ENCODE results near the genes MYO1H and IFT81.

DNA sequence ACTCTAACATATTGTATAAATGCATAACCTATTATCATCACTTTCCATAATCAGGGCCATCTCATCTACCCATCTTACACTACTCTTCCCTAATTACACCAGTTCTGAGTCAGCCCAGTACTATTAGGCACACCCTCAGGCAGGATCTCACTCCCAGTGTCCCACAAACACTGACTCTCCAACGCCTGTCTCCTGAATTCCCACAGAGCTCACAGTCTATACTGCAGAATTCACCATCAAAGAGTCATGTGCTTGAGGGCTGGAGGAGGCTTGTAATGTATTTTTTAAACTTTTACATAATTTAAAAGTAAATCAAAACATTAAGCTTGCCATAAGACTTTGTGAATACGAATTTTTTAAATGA lies 10.1 kb downstream of the CORO1C start:
- PRO-cap, 4 experiments, result no peak in any of the 4 experiments
- RAMPAGE, long total RNA, 2 experiments, result no peak in any of the 2 experiments

GRCh38 chr12:108768492-108769327 lies 37.4 kb upstream of the CORO1C start:
- PRO-cap, 4 experiments, result peak in 2 of 4 experiments; most common minus-strand start chr12:108768921 (in 2)
- RAMPAGE, long total RNA, 2 experiments, result start-site peak on the minus strand in 1 of 2 experiments, at chr12:108768885-108768924 at its widest, 13 reads per replicate

- PRO-cap, 4 experiments, result peak in 1 of 4 experiments; most common minus-strand start chr12:108816955 (in 1)
- RAMPAGE, long total RNA, 2 experiments, result no peak in any of the 2 experiments
Observed at GRCh38 chr12:108816613-108817259, 40.6 kb downstream of the SSH1 start.

DNA sequence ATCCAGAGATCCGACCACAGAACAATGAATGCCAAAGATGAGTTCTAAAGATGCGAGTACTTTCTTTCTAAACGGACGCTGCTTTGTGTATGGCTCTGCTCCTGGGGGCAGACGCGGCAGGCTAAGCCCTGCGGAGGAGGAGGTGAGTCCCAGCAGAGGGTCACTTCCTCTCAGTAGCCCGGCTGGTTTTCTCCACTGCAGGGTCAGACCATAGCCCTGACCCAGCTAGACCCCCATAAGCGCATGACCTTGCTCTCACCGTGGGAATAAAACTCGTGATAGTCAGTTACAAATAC lies 16.8 kb downstream of the SSH1 start:
- PRO-cap, 4 experiments, result no peak in any of the 4 experiments
- RAMPAGE, long total RNA, 2 experiments, result no peak in any of the 2 experiments

GRCh38 chr12:109113054-109113728 lies 3.2 kb upstream of the ACACB start:
- PRO-cap, 4 experiments, result peak in 1 of 4 experiments; most common plus-strand start chr12:109113435 (in 1); most common minus-strand start chr12:109113334 (in 1)
- RAMPAGE, long total RNA, 2 experiments, result start-site peak on the plus strand in 2 of 2 experiments, at chr12:109113289-109113365 at its widest, 181 to 205 reads per replicate

- PRO-cap, 4 experiments, result no peak in any of the 4 experiments
- RAMPAGE, long total RNA, 2 experiments, result no peak in any of the 2 experiments
Observed at GRCh38 chr12:109288560-109289078, 20.5 kb downstream of the FOXN4 start.

DNA sequence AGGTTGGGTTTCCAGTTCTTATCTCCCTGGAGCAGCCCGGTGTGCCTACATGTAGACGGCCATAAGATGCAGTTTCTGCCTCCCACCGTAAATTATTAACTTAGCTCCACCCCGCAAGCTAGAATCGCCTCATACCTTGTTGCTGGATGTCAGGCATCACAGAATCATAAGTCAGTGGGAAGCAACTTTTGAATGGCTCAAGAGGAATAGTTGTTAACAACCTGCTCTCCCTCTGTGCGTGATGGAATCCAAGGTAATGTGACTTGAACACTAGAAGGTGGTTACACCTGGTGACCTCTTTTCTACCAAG lies at the start of gene MYO1H:
TSS of gene MYO1H (plus strand) at position 181 of the 310 bp plus-strand sequence.
- PRO-cap, 4 experiments, result no peak in any of the 4 experiments
- RAMPAGE, long total RNA, 2 experiments, result no peak in any of the 2 experiments

GRCh38 chr12:109567355-109567772 lies 5.9 kb downstream of the MMAB start:
- PRO-cap, 4 experiments, result peak in 4 of 4 experiments; most common plus-strand start chr12:109567642 (in 2); most common minus-strand start chr12:109567508 (in 2)
- RAMPAGE, long total RNA, 2 experiments, result no peak in any of the 2 experiments

DNA sequence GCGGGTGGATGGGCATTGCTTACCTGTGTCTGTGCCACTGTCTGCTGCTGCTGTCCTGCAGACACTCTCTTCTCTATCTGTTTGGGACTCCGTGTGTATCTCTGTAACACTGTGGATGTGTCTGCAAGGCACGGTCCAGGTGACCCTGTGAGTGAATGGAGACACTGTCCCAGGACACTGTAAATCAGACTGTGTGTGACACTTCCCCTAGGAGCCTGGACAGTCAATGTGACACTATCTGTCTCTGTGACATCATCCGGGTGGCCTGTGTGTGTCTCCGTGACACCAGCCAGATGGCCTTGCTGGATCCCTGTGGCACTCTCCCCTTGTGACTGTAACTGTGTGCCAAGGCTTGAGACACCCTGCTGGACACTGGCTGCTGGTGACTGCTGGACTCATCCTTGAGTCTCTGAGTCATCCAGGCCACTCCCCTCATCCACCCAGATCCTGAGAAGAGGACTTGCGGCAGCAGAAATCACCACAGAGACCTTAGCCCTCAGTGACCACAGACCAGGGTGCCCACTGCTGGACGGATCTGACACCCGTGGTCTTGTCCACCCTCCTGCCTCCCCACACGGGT lies 51.5 kb downstream of the MVK start:
- PRO-cap, 4 experiments, result no peak in any of the 4 experiments
- RAMPAGE, long total RNA, 2 experiments, result no peak in any of the 2 experiments

DNA sequence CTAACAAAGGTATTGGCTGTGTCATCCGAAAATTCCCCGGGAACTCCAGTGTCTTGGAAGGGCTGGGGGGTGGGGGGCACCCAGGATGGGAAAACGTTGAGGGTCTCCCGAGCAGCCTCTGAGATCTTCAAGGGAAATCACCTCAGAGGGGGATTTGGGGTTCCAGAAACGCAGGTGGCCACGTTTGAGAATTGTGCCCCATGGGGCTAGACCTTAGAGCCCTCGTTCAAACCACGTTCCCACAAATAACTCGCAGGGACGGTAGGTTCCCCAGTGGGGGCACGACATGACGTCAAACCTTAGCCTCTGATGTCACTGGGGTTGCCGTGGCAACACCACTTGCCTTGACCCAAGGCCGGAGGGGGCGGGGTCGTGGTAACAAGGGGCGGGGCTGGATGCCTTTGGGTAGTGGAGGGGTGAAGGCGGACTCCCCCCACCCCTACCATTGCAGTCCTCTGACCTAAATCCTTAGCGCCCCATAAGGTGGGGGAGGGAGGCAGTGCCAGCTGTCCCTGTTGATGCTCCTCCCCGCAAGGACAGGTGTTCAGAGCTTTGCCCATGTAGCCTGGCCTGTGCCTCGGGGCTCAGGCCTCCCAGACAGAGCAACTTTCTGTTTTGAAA lies 1.6 kb downstream of the FAM222A start:
- PRO-cap, 4 experiments, result no peak in any of the 4 experiments
- RAMPAGE, long total RNA, 2 experiments, result no peak in any of the 2 experiments

DNA sequence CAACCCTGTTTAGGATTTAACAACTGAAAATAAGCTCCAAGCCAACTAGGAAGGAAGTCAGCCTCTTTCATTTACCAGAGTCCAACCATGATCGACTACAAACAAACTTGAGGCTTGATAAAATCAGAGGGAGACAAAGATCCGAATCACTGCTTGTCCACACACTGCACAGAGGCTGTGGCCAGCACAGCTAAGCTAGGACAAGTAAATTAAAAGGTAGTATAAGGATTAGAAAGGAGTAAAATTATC lies 40.3 kb downstream of the FAM222A start:
- PRO-cap, 4 experiments, result no peak in any of the 4 experiments
- RAMPAGE, long total RNA, 2 experiments, result no peak in any of the 2 experiments

DNA sequence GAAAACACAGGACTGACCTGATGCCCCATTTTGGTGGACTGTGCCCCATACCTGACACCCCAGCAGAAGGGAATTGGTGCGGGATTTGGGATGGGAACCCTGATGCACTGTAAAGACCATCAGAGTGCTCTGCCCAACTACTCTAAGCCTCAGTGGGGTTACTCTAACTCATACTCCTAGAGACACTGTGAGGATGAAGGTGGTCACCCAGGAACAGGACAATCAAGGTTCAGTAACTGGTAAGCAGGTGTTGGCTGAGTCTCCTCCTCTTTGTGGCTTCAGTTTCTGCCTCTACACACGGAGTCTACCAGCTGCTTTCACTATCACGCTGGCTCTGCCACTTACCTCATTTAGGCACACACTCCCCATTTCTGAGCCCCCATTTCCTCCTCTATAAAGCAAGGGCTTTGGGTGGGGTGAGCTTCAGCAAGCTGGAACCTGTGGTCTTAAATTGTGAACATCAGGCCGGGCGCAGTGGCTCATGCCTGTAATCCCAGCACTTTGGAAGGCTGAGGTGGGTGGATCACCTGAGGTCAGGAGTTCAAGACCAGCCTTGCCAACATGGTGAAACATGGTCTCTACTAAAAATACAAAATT lies 7.3 kb upstream of the TCHP start:
- PRO-cap, 4 experiments, result no peak in any of the 4 experiments
- RAMPAGE, long total RNA, 2 experiments, result no peak in any of the 2 experiments

DNA sequence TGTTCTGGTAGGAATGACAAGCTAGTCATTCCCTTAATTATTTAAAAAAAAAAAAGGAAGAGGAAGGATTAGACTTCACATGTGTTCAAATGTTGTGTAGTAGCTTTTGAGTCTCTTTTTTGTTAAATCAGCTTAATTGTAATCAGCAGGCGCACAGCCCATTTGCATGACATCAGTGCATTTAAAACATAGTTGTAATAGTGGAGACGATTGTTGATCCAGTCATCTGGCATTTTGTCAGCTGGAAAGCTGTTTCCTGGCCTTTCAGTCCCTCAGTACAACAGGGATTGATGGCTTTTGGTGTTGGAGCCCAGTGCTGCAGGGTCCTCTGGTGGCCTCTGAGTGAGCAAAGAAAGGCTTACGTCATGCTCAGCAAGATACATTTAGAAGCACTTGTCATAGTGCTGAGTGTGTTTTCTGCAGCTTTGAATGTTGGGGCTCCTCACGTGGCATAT lies 23.9 kb downstream of the C12orf76 start:
- PRO-cap, 4 experiments, result peak in 4 of 4 experiments; most common plus-strand start position 290 of the sequence (in 4); most common minus-strand start position 105 of the sequence (in 1)
- RAMPAGE, long total RNA, 2 experiments, result no peak in any of the 2 experiments

GRCh38 chr12:110048888-110049517 lies 681 bp upstream of the C12orf76 start:
- PRO-cap, 4 experiments, result no peak in any of the 4 experiments
- RAMPAGE, long total RNA, 2 experiments, result no peak in any of the 2 experiments

DNA sequence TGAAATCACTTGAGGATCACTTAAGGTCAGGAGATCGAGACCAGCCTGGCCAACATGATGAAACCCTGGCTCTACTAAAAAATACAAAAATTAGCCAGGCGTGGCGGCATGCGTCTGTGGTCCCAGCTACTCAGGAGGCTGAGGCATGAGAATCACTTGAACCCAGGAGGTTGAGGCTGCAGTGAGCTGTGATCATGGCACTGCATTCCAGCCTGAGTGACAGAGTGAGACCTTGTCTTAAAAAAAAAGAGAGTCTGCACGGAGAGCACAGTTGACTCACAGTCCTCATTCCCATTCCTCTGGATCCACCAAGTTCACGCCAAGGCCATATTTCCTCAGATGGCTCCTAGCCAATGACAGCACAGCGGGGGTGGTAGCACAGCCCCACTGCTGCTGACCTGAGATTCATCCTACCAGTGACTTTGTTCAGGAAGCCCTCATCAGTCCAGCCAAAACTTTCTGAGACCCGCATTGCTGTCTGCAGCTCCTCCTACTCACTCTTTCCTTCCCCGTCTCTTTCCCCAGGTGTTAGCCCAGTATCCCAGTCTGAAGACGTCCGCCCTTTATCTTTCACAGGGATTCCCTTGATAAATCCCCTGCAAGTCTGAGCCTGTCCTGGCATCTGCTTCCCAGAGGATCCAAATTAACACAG lies 16.4 kb upstream of the IFT81 start:
- PRO-cap, 4 experiments, result peak in 3 of 4 experiments; most common plus-strand start position 452 of the sequence (in 3); most common minus-strand start position 301 of the sequence (in 2)
- RAMPAGE, long total RNA, 2 experiments, result no peak in any of the 2 experiments

DNA sequence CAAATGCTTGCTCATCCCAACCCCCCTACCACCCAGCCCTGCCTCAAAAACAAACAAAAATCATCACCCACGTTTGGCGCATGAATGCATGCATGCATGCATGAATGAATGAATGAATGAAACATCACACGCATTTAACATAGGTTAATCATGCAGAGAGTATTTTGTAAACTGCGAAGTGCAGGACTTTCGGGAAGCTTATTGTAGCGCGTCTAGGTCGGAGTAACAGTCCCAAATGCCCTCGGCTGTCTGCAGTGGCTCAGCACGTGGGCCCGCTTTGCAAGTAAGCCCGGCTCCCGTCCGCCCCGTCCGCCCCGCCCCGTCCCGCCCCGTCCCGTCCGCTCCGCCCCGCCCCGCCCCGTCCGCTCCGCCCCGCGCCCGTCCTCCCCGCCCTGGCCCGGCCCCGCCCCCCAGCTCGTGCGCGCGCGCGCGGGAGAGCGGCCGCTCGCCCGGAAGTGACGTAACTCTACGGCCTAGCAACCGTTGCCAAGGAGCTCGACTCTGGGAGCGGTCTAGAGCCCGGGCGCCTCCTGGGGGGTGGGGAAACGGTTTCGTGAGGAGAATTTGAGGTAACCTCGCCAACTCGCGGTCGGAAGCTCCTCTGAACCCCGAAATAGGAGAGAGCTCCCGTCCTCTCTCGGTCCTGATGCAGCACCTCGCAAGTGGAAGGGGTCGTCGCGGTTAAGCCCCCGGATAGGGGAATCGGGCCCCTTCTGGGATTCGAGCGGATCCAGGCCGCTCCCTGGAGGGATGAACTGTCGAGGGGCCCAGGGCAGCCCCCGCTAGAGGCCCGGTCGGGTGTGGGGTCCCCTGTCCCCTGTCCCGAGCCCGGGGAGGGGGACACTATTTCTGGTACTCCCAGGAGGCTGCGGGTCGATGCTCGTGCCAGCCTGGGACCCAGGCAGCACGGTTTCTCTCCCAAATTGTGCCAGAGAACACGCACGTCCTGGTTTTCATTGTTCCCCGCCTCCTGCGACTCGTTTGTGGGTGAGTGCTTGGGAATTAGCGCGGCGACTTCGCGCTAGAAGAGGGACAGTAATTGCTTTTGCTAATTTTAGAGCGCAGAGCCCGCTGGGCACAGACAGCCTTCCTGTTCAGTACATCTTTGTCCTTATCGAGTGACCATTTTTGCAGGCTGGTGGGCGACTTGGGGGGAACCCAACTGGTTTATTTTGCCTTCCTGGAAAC lies at the start of gene IFT81:
TSS of gene IFT81 (plus strand) at position 483 of the 1,188 bp plus-strand sequence.
- PRO-cap, 4 experiments, result peak in 4 of 4 experiments; most common plus-strand start position 489 of the sequence (in 3); most common minus-strand start position 251 of the sequence (in 4)
- RAMPAGE, long total RNA, 2 experiments, result start-site peak on the plus strand in 2 of 2 experiments, centred at positions 498 to 501 of the sequence, 28 to 41 reads per replicate

GRCh38 chr12:110224235-110224937 lies 56.7 kb upstream of the ATP2A2 start:
- PRO-cap, 4 experiments, result peak in 4 of 4 experiments; most common plus-strand start chr12:110224549 (in 2); most common minus-strand start chr12:110224683 (in 3)
- RAMPAGE, long total RNA, 2 experiments, result no peak in any of the 2 experiments

GRCh38 chr12:110253243-110253580 lies 27.8 kb upstream of the ATP2A2 start:
- PRO-cap, 4 experiments, result peak in 3 of 4 experiments; most common plus-strand start chr12:110253453 (in 2); most common minus-strand start chr12:110253362 (in 2)
- RAMPAGE, long total RNA, 2 experiments, result no peak in any of the 2 experiments

DNA sequence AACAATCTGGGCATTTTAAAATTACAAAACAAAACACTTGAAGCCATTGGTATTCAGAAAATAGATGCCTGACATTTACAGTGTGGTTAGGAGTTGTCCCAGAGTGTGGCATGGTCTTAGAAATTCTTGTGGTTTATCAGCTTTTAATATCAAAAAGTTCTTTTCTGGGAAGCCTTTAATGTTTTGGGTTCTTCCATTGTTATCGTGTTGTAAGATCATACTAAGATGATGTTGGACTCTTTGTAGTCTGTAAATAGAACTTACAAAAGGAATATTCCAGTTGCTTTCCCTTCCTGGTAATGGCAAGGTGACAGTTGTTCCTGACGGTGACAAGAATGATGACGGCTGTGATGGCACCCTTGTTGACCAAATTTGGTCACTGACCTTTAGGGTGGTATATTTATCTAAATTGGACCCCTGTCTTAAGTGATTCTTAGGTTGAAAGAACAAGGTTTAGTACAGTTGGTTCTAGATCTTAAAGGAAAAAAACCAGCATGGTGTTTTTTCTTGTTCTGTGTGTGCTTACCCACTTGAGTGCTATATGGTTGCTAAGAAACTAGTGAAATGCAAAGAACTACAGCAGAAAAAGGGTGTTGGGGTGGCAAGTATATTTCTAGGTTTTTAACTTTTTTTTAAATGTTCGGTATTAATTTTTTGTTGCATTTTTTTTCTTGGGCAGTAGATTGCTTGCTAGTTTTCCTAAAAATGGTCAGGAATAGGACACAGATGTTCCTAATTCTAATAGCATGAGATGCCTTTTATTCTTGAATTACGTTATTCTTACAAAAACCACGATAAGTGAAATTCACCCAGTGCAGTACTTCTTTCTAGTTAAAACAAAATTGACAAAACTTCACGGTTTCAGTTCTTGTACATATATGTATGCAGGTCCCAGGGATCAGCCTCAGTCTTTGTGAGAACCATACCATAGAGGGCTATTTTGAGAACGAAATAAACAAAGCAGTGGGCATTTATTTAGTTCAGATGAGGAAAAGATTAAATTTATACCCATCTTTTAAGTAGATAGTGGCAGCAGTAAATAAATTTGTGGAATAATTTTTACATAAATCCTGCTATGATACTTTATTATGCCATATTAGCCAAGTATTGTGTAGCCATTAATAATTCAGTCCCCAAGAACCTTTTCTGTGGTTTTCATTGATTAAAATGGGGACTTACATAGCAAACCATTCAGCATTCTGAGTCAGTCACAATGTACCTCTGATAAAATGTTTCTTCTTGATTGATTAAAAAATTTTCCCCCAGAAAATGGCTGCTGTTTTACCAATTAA lies 2.3 kb downstream of the ATP2A2 start:
- PRO-cap, 4 experiments, result peak in 4 of 4 experiments; most common plus-strand start position 313 of the sequence (in 3); most common minus-strand start position 301 of the sequence (in 4)
- RAMPAGE, long total RNA, 2 experiments, result no peak in any of the 2 experiments

- PRO-cap, 4 experiments, result peak in 1 of 4 experiments; most common plus-strand start chr12:110348123 (in 1)
- RAMPAGE, long total RNA, 2 experiments, result no peak in any of the 2 experiments
Observed at GRCh38 chr12:110347791-110348748, 55.4 kb downstream of the ANAPC7 start.

Measured in right lobe of liver (tissue), 4 donors.